Umbilical cord (tissue), 2 donors: ENCODE results near the gene ARHGEF17.

DNA sequence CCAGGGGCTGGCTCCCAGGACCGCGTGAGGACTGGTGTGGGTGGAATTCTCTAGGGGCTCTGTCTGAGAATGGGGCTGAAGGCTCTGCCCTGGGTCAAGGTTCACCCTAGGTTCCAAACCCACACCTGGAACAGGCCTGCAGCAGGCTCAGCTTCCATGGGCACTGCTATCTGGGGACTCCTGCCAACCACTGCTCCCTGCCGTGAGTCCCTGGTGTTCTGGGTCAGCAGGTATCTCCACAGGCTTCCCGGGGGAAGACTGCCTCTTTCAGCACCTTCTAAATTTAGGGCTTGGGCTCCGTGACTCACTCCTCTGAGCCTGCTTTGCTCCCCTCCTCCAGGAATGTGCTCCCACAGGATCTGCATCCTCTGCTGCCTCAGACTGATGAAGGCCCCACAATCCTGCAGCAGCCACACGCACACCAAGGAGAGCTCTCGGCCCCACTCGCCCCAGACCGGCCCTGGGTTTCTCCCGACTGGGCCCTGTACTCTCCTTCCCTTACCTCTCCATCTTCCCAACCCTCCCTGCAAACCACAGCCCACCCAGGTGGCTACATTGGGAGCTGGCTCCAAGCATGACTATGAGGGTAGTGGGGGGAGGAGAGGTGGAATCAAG lies 4.1 kb downstream of the STARD10 start:
- RAMPAGE, long total RNA: no peak

DNA sequence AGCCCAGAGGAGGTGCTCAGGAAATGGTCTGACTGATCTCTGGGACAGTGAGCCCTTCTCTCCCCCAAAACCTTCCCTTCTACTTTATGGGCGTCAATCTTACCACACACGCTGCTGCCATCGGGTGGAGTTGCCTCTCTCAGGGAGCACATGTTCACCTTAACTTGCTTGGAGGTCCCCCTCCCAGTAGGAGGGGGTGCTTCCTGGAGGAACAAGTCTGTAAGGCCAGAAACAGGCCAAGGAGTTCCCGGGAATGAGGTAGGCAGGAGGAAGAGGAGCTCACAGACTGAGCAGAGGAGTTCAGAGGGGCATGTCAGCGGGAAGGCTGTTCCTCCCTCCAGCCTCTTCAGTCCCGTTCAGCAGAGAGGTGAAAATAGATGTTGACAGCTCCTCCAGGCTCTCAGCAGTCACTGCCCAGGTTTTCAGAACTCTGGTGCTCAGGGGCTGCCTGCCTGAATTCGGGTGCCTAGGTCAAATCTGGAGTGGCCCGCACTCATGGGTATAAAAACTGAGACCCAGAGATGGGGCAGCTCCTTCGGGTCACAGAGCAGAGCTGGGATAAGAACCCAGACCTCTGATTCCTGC lies 18.1 kb downstream of the ATG16L2 start:
- RAMPAGE, long total RNA: no peak

DNA sequence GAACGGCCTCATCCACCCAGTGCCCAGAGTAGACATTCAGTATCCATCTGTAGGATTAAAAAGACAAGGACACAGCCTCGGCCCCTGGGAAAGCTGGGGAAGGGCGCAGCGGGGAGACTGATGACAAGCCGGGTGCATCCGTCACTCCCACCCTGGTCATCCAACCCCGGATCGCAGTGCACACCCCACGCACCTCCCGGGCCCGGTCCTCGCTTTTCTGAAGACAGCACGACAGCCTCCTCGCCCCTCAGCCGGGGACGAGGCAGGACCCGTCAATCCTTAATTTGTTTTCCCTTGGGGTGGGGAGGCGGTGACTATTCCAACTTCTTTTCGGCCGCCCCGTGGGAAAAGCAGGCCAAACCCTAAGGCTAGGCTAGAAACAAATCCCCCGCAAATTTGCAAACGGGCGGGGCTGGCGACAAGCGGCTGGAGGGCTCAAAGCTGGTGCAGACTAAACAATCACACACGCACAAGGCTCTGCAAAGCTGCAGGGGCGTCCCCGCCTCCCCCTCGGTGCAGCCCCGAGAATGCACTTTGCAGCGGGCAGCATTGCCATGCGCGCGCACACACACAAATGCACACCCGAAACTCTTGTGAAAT lies 990 bp downstream of the FCHSD2 start:
- RAMPAGE, long total RNA: no peak

- RAMPAGE, long total RNA: no peak
Observed at GRCh38 chr11:73175421-73176101, 33.4 kb upstream of the FCHSD2 start.

DNA sequence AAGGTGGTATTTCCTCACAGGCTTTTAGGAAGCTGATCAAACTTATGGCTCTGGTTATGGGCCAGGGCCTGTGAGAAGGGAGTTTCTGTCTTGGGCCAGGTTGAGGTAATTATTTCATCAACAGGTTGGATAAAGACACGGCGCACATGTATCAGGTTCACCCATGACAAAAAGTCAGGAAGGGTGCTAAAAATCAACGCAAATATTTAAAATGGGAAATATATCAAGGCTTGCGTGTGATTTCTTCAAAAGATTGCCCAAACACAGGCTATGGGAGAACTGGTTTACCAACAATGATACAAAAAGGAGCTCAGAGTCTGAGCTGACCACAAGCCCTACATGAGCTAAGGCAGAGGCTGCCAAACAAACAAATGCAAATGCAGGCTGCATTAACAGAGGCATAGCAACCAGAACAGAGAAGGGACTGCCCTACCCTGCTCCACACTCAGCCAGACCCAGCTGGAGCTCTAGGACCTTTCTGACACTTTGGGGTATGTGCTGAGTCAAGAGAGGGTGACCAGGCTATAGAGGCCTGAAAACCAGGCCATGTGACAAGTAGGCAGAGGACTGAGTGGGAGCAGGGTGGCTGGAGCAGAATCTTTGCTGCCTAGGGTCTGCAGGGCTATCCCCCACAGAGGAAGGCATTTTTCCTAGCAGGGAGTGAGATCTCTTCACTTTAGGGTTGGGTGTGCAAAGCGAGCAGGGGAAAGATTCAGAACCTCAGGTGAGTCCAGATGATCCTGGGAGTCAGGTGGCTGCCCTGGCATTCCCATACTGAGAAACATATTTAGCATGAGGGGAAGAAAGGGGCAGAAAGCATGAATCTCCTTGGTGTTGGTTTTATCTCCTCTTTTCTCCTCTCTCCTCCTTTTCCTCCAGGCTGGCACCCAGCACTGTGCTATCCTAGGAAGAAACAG lies 17.8 kb upstream of the P2RY2 start:
- RAMPAGE, long total RNA: no peak

- RAMPAGE, long total RNA: no peak
Observed at GRCh38 chr11:73239866-73240214, 21.8 kb downstream of the P2RY2 start.

- RAMPAGE, long total RNA: no peak
Observed at GRCh38 chr11:73274502-73275160, 2.5 kb downstream of the P2RY6 start.

DNA sequence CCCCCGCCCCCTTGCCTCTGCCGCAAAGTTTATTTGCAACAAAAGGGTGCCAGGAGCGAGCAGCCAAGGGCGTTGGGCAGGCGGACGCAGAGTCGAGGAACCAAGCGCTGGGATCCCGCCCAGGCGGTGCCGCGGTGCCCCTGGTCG lies at the start of gene ARHGEF17:
Gene ARHGEF17, plus strand, starts transcription at position 41 of the 147 bp plus-strand sequence.
- RAMPAGE, long total RNA: no peak

GRCh38 chr11:73324863-73325611 lies 17.0 kb downstream of the ARHGEF17 start:
- RAMPAGE, long total RNA: no peak

- RAMPAGE, long total RNA: no peak
Observed at GRCh38 chr11:73331120-73331739, 23.2 kb downstream of the ARHGEF17 start.

GRCh38 chr11:73381042-73381464 lies 4.9 kb downstream of the RELT start:
- RAMPAGE, long total RNA: no peak

GRCh38 chr11:73385840-73386717 lies 9.9 kb downstream of the RELT start:
- RAMPAGE, long total RNA: no peak

DNA sequence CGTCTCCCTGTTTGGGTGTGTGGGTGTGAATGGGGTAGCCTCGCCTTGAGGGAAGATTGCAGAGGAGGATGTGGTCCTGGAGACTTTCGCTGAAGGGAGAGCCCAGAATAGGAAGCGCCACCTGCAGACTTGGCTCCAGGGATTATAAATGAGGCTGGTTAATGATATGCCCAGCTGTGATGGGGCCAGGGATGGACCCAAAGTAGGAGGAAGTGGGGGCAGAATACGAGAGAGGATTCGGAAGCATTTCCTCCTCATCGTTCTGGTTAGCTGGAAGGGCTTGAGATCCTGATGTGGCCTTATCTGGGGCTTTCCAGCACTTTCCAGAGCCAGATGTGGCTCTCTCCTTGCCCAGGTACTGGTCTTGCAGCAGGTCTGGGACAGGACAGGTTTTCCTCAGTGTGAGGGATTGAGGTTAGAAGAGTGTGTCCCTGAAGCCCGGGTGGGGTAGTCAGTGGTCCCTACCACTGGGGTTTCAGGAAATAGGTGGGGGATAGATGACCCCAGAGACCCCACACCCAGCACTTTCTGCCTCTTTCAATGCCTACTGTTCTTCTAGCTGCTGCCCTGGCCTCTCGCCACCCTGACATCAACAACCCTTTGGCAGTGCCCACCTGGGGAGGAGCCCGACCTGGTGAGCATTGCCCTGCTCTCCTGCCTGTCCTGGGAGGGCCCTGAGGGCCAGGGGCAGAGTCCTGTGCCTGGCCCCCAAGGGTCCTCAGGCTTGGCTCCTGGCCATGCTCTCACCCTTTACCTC lies 14.0 kb downstream of the RELT start:
- RAMPAGE, long total RNA: no peak

DNA sequence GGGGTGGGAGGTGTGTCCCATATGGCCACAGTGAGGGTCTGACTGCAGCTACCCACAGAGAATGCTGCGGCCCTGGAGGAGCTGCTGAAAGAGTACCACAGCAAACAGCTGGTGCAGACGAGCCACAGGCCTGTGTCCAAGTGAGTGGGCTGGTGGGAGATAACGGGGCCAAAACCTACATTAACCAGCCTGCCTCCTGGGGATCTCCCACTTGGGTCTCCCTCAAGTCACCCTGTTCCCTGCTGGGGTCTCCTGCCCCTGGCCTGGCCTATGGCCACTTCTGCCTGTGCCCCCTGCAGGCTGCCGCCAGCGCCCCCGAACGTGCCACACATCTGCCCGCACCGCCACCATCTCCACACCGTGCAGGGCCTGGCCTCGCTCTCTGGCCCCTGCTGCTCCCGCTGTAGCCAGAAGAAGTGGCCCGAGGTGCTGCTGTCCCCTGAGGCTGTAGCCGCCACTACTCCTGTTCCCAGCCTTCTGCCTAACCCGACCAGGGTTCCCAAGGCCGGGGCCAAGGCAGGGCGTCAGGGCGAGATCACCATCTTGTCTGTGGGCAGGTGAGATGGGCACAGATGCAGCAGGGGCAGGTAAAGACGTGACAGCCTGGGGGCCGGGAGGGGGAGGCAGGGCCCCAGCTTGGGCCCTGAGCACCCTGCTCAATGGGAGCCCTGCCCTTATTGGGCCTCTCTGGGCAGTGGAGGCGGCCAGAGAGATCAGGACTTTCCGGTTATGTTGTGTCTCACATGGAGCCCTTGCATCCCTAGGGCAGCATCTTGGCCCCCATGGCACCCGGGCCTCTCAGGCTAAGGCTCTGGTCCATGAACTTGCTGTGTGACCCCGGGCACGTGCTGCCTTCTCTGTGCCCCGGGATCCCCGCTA lies 18.2 kb downstream of the RELT start:
- RAMPAGE, long total RNA: no peak

GRCh38 chr11:73401830-73402453 lies 25.7 kb downstream of the RELT start:
- RAMPAGE, long total RNA: no peak

- RAMPAGE, long total RNA: no peak
Observed at GRCh38 chr11:73415101-73415472, 38.9 kb downstream of the RELT start.

DNA sequence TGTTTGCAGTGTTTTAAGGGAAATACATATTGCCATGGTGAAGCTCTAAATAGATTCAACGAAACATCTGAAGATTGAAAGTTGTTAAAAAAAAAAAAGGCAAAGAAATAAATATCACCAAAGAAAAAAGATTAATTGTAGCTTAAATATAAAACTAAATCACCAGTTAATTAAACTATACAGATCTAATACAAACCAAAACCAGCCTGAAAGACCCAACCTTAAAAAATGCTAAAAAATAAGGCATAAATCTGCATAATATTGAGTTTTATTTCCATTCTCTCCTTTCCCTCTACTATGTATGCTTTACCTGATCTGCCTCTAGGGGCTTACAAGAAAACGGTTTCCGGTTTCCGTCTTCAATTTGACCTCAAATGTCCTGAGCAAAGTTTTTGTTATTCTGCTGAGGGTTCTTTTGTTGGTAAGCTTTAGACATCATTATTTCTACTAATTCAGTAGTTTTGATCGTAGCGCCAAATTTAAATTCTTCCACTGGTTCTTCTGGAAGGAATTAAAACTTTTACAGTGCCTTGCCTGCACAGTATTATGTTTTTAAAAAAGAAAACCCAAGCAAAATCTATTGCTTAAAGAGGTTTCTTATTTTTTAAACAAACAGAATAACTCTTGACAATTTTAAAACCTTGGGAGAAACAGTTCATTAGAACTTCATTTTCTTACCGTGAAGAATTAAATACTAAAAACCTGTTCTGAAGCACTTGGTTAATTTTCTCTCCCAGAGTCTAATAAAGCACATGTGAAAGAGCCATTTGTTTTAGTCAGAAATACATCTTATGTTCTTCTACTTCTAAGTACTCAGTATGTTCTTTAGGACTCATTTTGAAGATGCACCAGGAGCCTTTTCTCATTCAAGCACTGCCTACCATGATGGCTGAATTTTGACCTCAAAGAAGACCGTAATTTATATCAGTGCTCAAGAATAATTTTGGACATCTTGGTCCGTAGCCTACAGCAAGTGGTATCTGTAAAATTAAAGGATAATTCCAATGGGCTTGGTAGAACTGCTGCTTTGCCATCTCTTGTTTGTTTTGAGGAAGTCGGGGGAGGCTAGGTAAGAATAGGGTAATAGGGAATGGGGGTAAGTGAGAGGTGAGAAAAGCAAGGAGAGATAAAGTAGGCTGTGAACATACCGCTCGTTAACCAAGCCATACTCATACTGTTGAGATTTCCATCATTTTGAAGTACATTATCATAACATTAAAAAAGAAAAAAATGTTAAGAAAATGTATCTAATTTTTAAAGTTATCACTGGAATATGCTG lies 30.5 kb downstream of the PLEKHB1 start:
- RAMPAGE, long total RNA: no peak

DNA sequence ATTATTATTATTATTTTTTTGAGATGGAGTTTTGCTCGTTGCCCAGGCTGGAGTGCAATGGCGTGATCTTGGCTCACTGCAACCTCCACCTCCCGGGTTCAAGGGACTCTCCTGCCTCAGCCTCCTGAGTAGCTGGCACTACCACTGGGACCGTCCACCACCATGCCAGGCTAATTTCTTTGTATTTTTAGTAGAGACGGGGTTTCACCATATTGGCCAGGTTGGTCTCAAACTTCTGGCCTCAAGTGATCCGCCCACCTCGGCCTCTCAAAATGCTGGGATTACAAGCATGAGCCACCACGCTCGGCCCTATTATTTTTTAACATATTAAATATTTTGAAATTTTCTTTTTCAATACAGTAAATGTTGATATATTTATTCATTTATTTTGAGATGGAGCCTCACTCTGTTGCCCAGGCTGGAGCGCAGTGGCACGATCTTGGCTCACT lies 5.9 kb downstream of the RAB6A start:
- RAMPAGE, long total RNA: no peak

DNA sequence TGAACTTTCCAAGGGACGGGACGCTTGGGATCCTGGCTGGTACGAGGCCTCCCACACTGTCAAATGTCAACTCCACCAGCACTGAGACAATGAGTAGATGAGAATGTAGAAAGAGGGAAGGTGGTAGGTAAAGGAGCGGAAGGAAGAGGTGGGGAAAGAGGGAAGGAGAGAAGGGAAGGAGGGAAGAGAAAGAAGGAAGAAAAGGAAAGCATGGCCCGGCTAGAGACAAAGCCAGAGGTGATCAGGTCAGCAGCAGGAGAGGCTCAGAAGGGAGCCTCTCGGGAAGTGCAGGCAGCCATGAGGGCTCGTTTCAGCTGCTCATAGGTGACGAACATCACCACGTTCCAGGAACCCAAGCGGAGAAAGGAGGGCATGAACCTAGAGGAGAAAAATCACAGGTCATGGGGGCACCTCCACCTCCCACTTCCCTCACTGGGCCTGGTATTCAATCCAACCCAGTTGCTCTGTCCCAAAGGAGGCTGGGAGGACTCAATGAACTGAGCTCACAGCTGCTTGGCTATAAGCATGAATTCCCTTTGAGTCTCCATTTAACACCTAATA lies 7.8 kb downstream of the UCP2 start:
- RAMPAGE, long total RNA: no peak

- RAMPAGE, long total RNA: no peak
Observed at GRCh38 chr11:73976508-73977138, 6.0 kb downstream of the UCP2 start.